Endometrial microvascular endothelial cells (primary cell): Measurements from ENCODE around the genes PMP22 and COPS3.

- RAMPAGE, long total RNA, result no peak
Measured at GRCh38 chr17:15265226-15265658, at the start of gene PMP22. Gene PMP22, minus strand, starts transcription at chr17:15265326.

GRCh38 chr17:15414451-15415602, 52.6 kb downstream of the CDRT4 start:
- RAMPAGE, long total RNA, result no peak

DNA sequence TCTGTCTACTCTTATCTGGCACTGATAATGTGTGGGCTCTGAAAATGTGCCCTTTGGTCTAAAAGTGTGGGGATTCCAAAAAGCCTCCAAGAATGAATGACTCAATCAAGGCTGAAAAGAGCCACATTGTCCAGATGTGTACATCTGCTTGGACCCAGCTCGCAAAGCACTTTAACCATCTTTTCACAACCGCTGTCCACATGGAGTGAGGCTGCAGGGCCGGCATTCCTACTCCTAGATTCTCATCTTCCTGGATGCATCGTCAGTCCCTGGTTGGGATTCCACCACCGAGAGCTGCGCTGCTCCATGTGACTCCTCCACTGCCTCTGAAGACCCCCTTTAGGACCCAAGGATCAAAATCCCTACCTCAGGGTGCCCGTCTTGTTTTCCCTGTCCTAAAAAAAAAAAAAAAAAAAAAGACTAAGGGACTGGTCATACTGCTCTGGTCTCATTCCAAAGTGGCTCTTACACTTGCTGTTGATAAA, 34.1 kb downstream of the CDRT4 start:
- RAMPAGE, long total RNA, result no peak

DNA sequence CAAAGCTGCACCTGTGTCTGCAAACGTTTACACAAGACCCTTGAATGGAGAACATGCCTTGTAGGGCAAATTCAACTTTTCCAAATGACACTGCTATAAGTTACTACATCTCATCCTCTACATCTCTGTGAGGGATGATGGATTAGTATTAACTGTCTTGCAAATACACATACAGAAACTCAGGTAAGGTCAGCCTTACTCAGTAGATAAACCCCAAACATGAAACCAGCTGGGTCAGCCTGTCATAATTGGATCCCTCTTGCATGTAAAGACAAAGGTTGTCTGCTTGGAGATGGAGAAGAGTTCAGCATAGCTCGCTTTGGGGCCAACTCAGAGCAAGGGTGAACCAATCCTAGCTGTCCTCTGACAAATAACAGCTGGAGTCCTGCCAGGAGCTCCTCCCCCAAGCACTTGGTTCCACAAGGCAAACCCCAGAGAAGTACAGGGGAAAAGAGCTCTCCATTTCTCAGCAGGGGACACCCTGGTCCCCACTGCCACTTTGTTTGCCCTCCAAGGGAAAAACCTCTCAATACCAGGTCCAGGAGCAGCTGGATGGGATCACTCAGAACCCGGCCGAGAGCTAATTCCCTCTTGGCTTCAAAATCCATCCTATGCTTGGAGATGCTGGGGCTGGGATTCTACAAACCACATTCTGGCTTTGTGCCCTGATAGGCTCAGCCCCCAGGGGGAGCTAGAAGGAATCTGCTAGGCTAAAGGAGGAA, 31.0 kb downstream of the CDRT4 start:
- RAMPAGE, long total RNA, result no peak

DNA sequence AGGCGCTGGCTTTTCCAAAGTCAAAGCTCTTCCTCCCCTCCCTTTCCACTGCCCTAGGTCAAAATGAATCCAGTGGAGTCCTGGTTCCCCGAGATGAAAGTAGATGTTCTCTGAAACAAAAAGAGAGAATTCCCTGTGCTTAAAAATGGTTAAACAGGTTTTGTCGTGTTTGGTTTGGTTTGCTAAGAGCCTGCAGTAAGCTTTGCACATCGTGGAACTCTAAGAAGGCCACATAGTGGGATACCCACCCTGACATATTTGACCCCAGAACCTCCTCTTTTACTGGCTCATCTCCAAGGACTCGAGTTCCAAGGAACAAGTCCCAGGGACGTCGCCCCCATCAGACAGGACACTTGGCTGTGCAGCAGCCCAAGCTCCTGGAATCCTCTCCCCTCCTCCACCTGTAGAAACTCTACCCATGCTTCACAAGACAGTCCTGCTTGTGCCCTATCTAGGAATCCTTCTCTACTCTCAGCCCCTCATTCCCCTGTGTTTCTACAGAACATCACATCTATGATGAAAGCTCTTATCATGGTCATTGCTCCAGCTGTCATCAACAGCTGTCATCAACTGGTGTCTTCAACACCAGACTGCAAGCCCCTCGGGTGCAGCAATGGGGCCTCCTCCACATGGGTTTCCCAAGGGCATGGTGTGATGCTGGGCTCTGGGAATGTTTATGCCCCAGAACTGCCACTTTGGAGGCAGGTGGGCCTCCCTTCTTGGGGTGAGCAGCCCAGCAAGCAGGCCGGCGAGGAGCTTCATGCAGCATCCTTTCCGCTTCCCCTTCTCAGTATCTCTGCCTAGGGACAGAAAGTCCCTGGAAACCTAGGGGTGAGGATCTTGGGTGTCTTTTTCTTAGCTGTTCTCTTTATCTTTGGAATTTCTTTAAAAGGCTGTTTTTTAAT, 21.1 kb upstream of the CDRT4 start:
- RAMPAGE, long total RNA, result no peak

- RAMPAGE, long total RNA, result no peak
Measured at GRCh38 chr17:16027718-16028607, 28.3 kb downstream of the TTC19 start.

- RAMPAGE, long total RNA, result no peak
Measured at GRCh38 chr17:16038146-16038820, 38.7 kb downstream of the TTC19 start.

- RAMPAGE, long total RNA, result no peak
Measured at GRCh38 chr17:16040938-16041430, 41.4 kb downstream of the TTC19 start.

GRCh38 chr17:16080296-16080728, 80.7 kb downstream of the TTC19 start:
- RAMPAGE, long total RNA, result no peak

- RAMPAGE, long total RNA, result no peak
Measured at GRCh38 chr17:16286883-16287271, 66.4 kb downstream of the CENPV start.

- RAMPAGE, long total RNA, result no peak
Measured at GRCh38 chr17:16342533-16343177, 10.6 kb downstream of the CENPV start.

- RAMPAGE, long total RNA, result no peak
Measured at GRCh38 chr17:16383193-16383745, 2.4 kb downstream of the UBB start.

DNA sequence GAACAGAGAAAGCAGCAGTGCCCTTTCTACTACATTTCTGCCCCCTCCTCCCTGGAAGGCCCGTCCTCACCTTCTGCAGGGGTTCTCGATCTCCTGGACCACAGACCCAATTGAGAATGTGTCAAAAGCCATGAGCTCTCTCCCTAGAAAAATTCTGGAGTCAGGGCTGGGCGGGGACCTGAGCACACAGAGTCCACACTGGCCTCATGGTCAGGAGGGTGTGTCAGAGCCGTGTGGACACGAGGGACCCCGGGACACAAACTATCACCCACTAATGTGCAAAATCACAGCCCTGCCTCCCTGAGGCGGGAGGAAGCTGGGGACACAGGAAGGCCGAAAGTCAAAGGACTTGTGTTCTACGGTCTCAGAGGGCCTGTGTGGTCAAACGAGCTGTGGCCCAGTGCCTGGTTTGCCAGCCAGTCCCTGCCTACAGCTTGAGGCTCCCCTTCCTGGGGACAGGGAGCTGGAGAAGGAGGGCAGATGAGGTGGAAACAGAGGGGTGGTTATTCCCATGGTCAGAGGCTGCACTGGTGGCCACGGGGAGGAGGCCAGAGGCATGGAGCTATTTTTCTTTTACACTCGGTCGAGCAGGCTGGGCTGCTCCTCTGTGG, 27.4 kb downstream of the LRRC75A start:
- RAMPAGE, long total RNA, result no peak

- RAMPAGE, long total RNA, result no peak
Measured at GRCh38 chr17:16521143-16521446, 29.1 kb upstream of the LRRC75A start.

GRCh38 chr17:16745404-16746375, 55.6 kb downstream of the CCDC144A start:
- RAMPAGE, long total RNA, result no peak

DNA sequence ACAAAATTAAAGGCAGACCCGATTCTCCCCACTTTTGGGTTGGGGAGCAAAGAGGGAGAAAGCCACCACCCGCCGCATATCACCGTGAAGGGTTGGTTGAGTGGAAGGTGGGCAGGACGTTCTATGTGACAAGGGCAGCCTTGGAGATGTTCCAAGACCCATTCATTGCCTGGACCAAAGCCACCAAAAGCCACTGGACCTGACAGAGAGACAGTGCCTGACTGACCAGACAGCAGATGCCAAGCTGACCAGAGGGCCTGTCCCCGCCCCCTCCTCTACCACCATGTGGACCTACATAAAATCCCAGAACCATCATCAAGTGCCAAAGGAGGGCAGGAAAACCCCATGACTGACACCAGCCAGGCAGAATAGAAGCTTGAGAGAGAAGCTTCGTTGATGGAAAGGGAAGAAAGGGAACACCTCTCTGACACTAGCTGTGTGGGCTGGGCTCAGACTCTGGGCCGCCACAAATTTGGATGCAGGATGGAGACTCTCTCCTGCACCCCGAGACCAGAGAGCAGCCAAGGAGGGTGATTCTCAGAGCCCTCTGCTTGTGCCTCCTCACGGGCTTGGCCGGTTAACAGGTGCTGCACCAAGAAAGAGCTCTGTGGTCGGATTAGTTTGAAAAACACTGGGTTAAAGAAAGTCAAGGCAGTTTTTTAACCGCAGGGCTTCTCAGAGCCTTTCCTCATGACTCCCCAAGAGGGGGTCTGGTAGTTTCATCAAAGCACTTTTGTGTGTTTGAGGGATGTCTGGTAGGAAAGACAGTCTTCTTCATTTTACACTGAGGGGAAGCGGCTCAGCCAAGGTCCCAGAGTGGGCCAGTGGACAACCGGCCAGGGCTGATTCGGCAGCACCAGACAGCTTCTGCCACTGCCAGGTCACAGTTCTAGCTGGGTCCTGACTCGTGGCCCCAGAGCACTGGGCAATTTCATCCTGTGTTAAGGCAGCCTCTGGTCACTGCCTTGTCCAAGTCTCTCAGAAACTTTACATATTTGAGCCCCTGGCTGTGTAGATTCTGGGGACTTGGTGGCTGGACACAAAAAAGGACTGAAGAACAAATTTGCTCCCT, 1.7 kb downstream of the TNFRSF13B start:
- RAMPAGE, long total RNA, result no peak

- RAMPAGE, long total RNA, result no peak
Measured at GRCh38 chr17:17055403-17056063, 13.3 kb downstream of the MPRIP start.

DNA sequence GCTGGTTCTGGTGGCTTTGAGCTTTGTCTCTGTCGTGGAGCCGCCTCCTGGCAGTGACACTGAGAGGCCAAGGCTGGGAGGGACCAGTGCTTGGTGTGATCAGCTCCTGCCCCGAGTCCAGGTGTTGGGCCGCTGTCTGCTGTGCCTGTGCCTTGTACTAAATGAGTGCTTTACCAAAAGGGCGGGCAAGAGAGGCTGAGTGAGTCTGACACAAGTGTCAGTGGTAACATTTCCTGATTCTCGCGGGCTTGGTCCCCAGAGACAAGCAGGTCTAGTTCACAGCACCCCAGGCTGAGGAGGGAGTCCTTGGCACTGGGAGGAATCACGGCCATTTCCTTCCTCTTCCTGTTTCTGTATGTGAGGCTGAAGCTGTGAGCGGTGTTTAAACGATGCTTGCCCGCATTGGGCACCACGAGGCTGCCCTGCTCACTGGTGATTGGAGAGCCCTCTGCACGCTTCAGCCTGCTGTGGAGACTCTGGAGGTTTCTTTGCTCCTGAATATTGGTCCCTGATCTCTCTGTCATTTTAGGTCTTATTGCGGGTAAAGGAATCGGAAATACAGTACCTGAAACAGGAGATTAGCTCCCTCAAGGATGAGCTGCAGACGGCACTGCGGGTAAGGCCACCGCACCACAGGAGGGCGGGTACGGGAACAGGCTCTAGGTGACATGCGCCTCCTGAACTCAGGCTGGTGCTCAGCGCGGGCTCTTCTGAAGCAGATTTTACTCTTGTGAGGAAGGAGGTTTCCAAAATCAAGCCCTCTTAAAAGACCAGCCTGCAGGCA, 30.0 kb downstream of the PLD6 start:
- RAMPAGE, long total RNA, result no peak

- RAMPAGE, long total RNA, result start-site peak on the minus strand at chr17:17281200-17281276, 531 and 410 reads in 2 replicates
Measured at GRCh38 chr17:17281091-17281827, at the start of gene COPS3. Gene COPS3, minus strand, starts transcription at chr17:17281246.

- RAMPAGE, long total RNA, result no peak
Measured at GRCh38 chr17:17391482-17392130, 85.2 kb upstream of the MED9 start.